Suprapubic skin (tissue), 4 donors: ENCODE data around the gene TCF20.

GRCh38 chr22:41976236-41977125 lies 7.2 kb downstream of the SEPTIN3 start:
- PRO-cap, result no peak
- RAMPAGE, long total RNA, 4 experiments, result no peak in any of the 4 experiments

- PRO-cap, result no peak
- RAMPAGE, long total RNA, 4 experiments, result no peak in any of the 4 experiments
Measured at GRCh38 chr22:42072437-42073052, 1.5 kb upstream of the PHETA2 start.

DNA sequence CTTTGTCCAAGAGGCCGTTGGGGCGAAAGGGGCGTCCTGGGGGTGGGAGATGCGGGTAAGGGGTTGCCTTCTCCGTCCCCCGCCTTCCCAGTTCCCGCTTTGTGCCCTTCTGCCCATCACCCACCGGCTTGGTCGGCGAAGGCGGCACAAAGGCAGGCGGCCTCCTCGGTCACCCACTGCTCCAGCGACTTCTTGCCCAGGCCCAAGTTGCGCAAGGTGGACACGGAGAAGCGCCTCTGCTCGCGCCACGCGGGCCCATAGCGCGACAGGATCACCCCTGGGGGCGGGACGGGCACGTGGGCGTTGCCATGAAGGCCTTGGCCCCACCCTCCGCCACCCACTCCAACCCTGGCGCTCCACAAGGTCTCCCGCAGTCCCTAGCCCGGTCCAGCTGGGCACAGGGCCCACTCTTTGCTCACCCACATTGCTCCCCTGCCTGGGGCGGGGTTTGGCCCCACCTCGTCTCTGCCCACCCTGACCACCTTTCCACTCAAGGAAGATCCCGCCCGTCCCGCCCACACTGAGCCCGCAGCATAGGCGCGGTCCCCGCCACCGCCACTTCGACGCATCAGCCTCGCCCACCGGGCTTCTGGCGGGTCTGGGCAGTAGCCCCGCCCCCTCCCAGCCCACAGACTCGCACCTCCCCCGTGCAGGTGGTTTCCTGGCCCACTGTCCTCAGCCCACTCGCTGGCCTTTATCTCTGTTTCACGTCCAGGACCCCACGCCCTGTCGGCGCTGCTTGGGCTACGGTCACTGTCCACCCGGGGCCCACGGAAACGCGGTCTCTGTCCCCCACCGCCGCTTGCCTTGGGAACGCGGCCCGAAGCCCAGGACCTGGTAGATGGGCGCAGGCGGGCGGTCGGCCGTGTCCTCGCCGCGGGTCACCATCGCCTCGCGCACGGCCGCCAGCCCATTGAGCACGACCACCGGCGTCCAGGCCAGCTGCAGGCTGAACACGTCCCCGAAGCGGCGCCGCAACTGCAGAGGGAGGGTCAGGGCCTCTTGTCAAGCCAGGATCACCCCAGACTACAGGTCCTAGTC lies 12.3 kb upstream of the CYP2D6 start:
- PRO-cap, result no peak
- RAMPAGE, long total RNA, 4 experiments, result no peak in any of the 4 experiments

GRCh38 chr22:42270106-42271062 lies at the start of gene TCF20:
Gene TCF20 (minus strand): TSS chr22:42270653.
- PRO-cap, result bidirectional peak, plus-strand start at chr22:42270798, minus-strand start at chr22:42270634
- RAMPAGE, long total RNA, 4 experiments, result start-site peak on the minus strand in 1 of 4 experiments, at chr22:42270381-42270427 at its widest, 20 reads per replicate

GRCh38 chr22:42348118-42348639 lies 77.7 kb upstream of the TCF20 start:
- PRO-cap, result no peak
- RAMPAGE, long total RNA, 4 experiments, result no peak in any of the 4 experiments

- PRO-cap, result no peak
- RAMPAGE, long total RNA, 4 experiments, result no peak in any of the 4 experiments
Measured at GRCh38 chr22:42397197-42398061, 34.8 kb downstream of the NFAM1 start.

DNA sequence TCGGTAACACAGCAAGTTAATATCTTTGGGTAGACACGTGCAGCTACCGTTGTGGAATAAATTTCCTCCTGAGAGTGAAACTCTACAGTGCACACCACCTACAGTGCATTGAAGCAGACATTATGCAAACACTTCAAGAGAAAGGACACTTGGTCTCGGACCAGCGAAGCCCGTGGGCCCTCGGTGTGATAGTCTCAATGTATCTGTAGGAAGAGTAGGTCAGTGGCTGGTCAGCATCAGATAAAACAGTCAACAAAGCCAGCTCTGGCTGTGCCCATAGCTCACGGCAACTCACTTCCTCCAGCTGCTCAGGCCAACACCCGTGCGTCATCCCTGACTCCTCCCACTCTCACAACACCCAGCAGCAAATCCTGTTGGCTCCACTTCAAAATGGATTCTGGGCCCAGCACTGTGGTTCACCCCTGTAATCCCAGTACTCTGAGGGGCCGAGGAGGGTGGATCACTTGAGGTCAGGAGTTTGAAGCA lies 14.4 kb upstream of the SERHL2 start:
- PRO-cap, result no peak
- RAMPAGE, long total RNA, 4 experiments, result no peak in any of the 4 experiments

DNA sequence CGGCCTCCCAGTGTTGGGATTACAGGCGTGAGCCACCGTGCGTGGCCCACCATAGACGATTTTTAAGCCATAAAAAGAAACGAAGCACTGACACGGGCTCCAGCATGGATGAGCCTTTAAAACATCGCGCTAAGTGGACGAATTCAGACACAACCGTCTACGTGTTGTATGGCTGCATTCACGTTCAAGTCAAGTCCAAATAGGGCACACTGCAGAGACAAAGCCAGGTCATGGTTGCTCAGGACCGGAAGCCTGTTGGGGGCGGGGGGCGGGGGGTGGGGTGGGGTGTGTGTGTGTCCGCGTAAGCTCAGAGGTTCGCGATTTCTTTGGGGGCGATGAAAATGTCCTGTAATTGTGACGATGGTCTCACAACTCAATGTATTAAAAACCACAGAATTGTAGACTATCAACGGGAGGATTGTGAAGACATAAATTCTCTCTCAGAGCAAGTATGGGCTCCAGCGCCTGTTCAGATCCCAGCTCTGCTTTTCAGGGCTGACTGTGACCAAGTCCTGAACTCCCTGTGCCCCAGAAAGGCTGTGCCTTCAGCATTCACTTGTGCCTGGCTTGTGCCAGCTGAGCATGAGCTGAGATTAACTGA lies 18.0 kb downstream of the SERHL2 start:
- PRO-cap, result no peak
- RAMPAGE, long total RNA, 4 experiments, result no peak in any of the 4 experiments

DNA sequence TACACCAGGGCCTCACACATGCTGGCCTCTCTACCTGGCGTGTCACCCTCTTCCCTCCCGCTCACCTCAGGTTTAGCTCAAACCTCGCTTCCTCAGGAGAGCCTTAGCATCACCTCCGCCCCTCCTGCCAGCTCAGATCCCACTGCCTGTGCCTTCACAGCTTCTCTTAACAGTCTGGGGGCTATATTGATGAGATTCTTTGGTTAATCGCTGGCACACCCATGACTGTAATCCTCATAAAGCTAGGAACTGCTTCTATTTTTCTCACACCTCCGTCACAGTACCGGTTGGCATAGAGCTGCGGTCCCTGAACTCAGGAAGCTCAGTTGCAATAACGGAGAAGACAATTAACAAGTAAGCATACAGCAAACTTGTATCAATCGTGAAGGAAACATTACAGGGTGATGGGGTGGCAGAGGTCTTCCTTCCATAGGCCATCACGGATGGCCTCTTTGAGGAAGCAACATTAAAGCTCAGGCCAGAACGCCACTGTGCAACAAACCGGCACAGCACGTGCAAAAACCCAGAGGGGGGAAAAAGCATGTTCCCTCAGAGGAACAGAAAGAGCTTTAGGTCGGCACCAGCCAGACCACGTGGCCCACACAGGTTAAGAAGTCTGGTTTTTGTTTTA lies 27.1 kb downstream of the SERHL2 start:
- PRO-cap, result no peak
- RAMPAGE, long total RNA, 4 experiments, result no peak in any of the 4 experiments

- PRO-cap, result bidirectional peak, plus-strand start at chr22:42647110, minus-strand start at chr22:42646972
- RAMPAGE, long total RNA, 4 experiments, result no peak in any of the 4 experiments
Measured at GRCh38 chr22:42646543-42647557, 2.3 kb downstream of the CYB5R3 start.

DNA sequence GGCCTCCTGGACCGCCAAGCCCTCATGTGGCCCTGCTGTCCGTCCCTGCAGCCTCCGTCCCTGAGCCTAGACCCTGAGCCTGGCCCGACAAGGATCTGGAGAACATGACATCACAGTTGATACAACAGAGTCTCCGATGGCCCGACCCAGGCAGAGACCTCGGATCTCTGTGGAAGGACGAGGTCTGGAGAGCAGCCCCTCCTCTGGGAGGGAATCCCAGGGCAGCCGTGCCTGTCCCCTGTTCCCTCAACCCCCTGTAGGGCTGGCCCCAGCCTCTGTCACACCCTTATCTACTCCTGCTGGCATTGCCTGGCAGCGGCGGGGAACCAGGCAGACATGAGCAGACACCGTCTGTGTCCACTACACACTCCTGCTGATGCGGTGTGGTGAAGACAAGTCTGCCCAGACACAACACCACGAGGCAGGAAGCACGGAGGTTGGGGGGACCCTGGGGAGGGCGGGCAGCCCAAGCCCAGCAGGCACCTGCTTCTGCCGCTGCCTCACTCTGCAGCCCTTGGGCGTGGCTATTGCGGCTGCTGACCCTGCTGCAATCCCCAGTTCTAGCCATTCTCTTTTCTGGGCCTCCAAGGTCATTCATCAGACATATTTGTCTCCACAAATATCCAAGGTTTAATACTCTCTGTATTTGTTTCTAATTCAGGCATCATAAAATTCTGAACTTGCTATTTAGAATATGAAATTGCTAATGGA lies 52.5 kb upstream of the A4GALT start:
- PRO-cap, result no peak
- RAMPAGE, long total RNA, 4 experiments, result no peak in any of the 4 experiments

DNA sequence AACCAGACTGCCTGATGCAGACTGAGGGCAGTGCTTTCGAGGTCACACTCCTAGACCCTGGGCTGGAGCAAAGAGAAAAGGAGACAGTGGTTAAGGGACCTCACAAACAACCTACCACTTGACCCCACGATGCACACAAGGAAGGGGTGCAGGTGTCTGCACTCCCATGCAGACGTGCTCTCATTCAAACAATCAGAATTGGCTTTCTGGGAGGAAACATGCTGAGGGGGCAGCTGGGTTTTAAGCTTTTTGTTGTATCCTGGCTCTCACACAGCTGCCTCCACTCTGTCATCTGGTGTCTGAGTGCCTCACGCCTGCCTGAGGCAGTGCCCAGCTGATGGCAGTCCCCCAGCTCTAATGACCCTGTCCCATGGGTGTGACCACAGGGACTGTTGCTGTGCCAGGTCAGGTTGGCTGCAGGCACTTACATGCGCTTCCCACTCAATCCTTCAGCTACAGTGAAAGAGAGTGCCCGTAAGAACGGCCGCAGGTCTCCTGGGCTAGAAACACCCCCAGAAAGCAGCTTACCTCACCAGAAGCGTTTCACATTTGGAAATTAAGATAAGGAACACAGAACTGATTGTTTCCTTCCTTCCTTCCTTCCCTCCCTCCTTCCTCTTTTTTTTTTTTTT lies 53.7 kb downstream of the ARFGAP3 start:
- PRO-cap, result no peak
- RAMPAGE, long total RNA, 4 experiments, result no peak in any of the 4 experiments

DNA sequence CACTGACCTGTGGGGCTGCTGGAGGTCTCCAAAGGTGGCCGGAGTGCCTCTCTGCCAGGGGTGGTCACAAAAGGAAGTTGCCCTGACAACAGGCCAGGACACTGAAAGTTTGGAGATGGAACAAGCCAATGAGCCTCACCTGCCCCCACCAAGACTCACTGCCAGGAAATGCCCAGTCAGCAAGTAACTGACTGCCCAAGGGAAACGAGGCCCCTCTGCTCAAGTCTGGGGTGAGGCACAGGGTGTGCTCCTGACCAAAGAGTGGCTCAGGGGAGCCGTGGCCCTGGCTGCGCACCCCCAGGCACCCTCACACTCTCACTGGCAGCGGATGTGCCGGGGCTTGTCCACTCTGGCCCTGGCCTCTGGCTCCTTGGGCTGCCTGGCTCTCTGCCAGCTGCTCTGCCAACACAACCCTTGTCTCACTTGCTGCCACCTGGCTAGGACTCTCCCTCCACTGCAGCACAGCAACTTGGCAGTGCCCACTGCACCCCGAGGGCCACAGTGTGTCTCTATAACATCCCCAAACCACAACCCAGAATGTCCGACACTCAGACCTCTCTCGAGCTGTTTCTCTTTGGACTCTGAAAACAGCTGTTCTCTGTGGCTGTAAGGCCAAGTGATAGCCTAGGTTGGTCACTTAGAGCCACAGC lies 51.5 kb downstream of the ARFGAP3 start:
- PRO-cap, result no peak
- RAMPAGE, long total RNA, 4 experiments, result no peak in any of the 4 experiments

GRCh38 chr22:42867486-42868128 lies 10.5 kb upstream of the ARFGAP3 start:
- PRO-cap, result no peak
- RAMPAGE, long total RNA, 4 experiments, result no peak in any of the 4 experiments

GRCh38 chr22:42880521-42881702 lies 23.8 kb upstream of the ARFGAP3 start:
- PRO-cap, result no peak
- RAMPAGE, long total RNA, 4 experiments, result no peak in any of the 4 experiments

- PRO-cap, result no peak
- RAMPAGE, long total RNA, 4 experiments, result no peak in any of the 4 experiments
Measured at GRCh38 chr22:42913776-42914220, 56.7 kb upstream of the ARFGAP3 start.

DNA sequence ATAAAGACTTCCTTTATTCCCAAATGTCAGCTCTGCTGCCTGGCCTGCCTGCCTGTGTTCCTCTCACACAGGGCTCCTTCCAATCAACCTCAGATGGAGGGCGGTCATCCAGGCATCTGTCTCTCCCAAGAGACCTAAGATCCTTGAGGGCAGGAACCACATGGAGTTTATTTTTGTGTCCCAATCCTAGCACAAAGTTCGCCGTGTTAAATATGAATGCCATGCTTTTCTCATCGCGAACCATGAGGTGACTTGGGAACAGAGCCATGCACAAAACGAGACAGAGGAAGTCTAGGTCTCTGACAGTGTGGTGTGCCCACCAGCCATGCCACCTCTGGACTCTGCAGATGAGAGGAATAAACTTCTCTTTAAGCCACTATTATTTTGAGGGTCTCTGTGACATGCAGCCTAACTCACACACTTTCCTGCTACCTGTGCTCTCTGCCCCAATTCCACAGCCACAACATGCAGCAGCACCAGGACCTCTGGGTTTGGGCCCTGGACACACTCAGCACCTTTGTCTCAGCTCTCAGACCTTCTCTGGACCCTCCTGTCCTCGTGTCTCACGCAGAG lies 72.9 kb upstream of the ARFGAP3 start:
- PRO-cap, result no peak
- RAMPAGE, long total RNA, 4 experiments, result start-site peak on the minus strand in 1 of 4 experiments, centred at position 236 of the sequence, 12 reads per replicate

- PRO-cap, result no peak
- RAMPAGE, long total RNA, 4 experiments, result no peak in any of the 4 experiments
Measured at GRCh38 chr22:42939984-42940880, 74.7 kb downstream of the PACSIN2 start.

GRCh38 chr22:42967876-42968381 lies 47.0 kb downstream of the PACSIN2 start:
- PRO-cap, result no peak
- RAMPAGE, long total RNA, 4 experiments, result no peak in any of the 4 experiments

- PRO-cap, result no peak
- RAMPAGE, long total RNA, 4 experiments, result no peak in any of the 4 experiments
Measured at GRCh38 chr22:43109806-43110426, 634 bp upstream of the BIK start.